Spinal cord (tissue), 3 donors: ENCODE measurements around a stretch of chr14.

DNA sequence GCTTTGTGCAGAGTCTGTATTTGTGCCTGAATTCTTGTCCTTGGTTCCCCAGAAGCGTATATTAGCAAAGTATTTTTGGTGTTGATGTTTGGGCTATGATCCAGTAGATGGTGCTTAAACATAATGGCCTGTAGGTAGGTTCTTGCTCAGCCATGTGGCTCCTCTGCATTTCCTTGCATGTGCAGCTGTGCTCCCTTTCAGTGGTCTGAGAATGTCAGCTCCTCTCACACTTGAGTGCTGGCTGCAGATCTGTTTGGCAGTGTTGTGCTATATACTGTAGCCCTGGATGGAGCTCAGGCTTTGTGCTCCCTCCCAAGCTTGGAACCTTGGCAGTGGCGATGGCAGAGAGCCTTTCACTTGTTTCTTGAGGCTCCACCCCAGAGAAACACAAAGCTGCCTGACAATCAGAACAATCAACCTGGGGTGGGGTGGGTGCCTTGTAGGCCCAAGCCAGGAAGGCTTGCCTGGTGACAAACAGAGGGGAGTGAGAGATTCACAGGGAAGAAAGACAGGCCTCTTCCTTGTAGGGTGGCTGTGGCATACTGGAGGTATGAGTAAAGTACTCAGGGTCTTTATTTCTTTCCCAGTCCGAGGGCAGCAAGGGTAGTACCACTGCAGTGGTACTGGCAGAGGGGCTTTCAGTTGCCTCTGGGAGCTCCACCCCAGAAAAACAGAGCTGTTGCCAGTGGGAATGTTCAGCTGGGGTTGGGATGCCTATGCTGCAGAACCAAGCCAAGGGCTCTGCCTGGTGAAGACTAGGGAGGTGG is 255.3 kb downstream of the RAD51B start:
- PRO-cap = no peak
- RAMPAGE, long total RNA = no peak

DNA sequence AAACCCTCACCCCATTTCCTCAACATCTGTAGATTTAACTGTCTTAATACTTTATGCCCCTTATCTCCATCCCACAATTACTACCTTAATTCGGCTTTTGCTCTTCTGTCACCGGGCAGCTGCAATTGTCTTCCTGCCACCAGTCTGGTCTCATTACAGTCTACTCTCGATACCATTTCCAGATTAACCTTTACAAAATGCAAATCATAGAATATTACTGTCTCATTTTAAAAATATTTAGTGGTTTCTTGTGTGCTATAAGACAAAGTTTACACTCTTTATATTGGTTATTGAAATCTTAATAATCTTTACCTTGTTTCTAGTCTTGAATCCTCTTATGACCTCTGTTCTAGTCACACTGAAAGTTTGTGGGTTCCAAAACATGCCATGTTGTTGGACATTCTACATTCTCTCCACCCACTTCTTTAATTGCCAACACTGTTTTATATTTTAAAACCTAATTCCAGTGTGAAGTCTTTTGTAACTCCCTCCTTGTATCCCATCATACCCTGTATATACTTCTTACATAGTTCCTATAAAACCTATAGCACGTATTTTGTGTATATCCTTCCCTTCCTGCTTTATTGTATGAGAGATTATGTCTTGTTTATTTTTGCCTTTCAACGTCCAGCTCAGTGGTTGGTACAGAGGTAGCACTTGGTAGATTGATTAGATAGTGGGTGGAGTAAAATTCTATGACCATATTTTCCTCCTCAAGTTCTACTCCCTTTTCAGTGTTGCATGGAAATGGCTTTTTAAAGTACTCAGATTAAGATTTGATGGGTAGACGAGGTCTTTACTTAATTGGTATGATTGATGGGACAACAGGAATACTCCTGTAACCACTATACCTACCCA is 347.5 kb downstream of the RAD51B start:
- PRO-cap = no peak
- RAMPAGE, long total RNA = no peak

DNA sequence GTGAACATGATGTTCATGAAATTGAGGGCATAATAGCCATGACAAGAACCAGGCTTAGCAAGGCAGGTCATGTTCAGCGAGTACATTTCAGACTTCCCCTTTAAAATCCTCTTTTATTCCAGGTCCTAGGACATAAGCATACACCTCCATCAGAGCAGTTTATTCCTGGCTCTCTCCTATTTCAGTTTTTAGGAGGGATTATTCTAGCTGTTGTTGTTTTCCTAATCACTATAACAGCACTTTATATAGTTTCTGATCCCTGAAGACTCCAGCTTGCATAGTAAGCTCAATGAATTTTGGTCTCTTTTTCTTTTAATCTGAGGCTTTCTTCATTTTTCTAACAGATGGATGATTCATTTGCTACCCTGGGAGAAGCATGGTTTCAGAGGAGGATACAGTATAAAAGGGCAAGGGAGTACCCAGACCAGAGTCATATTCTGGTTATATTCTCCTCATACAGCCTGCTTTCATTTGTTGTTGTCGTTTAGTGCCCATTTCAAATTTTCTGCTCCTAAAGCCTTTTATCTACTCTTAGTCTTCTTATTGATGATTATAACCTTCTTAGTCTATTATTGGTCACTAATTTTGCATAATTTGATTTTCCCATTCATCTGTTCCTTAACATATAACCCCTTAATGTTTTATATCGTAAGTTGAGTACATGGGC is 349.4 kb downstream of the RAD51B start:
- PRO-cap = no peak
- RAMPAGE, long total RNA = no peak

- PRO-cap = no peak
- RAMPAGE, long total RNA = no peak
Measured at GRCh38 chr14:68198510-68199388, 379.2 kb downstream of the RAD51B start.

DNA sequence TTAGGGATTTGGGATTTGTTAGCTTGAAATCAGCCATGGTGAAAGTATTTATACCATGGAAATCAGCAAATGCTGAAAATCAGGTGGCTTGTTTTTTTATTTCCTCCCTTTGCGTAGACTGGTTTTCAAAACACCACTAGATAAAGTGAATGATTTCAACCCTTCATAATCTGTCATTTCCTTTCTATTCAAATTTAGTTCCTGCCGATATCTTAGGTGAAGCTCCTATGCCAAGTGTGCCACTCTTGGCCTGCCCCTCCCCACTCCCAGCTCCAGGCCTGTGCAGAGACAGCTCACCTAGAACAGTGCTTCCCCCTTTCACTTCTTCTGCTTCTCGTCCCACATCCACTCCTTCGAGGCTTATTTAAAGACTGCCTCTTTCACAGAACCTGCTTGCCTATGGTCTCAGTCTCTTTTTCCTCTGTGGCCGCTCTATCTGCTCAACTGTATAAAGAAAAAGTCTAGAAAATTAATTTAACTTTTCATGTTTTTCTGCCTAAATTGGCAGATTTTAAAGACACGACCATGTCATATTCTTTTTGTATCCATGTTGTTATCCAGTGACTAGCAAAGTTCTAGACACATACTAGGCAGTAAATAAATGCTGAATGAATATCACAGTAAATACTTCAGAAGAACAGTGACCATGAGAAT is 473.9 kb downstream of the RAD51B start:
- PRO-cap = no peak
- RAMPAGE, long total RNA = no peak

- PRO-cap = no peak
- RAMPAGE, long total RNA = no peak
Measured at GRCh38 chr14:68307843-68308239, 485.0 kb downstream of the ZFP36L1 start.

DNA sequence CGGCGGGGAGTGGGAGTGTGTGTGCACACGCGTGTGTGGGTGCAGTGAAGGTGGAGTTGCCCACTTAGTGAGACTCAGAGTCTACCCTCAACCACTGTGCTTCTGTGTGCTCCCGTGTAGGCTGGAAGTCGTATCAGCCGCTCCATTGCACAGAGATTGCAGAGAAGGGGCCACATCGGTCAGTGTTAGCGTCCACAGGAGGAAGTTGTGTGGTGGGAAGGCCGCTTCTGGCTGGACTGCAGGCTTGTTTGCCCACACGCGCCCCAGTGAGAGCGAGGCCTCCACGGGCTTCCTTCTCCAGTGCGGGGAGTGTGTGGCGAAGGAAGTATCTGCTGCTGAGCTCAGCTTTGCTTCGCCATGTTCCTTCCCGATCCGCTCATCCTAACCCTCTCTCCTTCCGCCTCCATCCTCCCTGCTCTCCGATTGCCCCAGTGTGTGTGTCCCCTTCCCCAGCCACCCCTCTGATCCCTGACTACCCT is 429.1 kb downstream of the ZFP36L1 start:
- PRO-cap = no peak
- RAMPAGE, long total RNA = no peak

- PRO-cap = no peak
- RAMPAGE, long total RNA = no peak
Measured at GRCh38 chr14:68401720-68402169, 391.1 kb downstream of the ZFP36L1 start.

DNA sequence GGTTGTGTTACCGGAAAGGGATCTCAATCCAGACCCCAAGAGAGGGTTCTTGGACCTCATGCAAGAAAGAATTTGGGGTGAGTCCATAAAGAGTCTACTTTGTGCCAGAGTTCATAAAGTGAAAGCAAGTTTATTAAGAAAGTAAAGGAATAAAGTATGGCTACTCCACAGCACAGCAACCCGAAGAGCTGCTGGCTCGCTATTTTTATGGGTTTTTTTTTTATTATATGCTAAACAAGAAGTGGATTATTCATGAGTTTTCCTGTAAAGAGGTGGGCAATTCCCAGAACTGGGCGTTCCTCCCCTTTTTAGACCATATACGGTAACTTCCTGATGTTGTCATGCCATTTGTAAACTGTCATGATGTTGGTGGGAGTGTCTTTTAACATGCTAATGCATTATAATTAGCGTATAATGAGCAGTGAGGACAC is 372.6 kb downstream of the ZFP36L1 start:
- PRO-cap = no peak
- RAMPAGE, long total RNA = no peak

GRCh38 chr14:68501701-68502267 is 291.1 kb downstream of the ZFP36L1 start:
- PRO-cap = no peak
- RAMPAGE, long total RNA = no peak

DNA sequence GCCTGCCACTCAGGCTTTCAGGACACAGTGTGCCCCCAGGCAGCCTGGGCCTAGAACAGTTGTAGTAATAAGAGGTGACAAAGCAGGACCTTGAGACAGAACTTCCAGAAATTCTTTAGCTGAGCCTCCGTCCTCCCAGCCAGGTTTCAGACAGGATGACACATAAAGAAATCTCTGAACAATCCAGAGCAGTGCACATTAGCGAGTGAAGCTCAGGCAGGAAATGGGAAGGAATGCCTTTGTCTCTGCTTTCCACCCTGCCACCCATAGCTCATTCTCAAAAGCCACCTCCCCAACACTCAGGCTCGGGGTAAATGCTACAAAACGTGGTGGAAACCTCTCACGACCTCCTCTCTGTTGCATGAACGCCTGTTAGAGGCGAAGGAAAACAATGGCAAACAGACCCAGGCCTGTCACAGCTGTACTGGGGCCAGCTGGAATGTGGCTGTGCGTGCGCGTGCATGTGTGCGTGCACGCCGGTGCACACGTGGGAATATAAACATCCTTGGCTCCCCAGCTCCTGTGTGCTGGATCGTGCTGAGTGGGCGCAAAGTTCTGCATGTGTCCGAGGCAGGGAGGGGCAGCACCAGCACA is 286.7 kb downstream of the ZFP36L1 start:
- PRO-cap = no peak
- RAMPAGE, long total RNA = no peak

DNA sequence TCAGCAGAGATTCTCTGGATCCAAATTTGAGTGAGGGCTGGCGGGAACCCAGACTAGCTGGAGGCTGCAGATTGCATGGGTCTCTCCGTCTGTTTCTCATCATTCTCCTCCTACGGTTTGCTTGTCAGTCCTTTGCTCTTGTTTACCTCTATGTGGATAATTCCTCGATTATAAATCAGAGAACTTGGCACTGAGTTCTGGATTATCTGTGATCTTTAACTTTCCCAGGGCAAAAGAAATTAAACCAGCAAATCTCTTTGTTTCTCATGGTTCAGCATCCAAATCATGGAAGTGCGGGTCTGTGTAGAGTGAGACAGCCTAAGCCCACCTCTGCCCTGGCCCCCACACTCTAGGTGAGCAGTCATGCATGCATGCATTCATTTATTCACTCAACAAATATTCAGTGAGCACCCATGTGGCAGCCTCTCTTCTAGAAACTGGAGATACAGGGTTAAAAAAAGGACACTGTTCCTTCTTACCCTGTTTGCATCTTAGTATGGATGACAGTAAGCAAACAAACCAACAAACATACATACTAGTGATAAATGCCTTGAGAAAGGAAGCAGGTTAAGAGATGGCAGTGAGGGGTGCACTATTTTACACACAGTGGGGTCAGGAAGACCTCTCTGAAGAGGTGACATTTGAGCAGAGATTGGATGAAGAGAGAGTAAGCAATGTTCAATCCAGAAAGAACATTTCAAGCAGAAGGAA is 280.5 kb downstream of the ZFP36L1 start:
- PRO-cap = no peak
- RAMPAGE, long total RNA = no peak

DNA sequence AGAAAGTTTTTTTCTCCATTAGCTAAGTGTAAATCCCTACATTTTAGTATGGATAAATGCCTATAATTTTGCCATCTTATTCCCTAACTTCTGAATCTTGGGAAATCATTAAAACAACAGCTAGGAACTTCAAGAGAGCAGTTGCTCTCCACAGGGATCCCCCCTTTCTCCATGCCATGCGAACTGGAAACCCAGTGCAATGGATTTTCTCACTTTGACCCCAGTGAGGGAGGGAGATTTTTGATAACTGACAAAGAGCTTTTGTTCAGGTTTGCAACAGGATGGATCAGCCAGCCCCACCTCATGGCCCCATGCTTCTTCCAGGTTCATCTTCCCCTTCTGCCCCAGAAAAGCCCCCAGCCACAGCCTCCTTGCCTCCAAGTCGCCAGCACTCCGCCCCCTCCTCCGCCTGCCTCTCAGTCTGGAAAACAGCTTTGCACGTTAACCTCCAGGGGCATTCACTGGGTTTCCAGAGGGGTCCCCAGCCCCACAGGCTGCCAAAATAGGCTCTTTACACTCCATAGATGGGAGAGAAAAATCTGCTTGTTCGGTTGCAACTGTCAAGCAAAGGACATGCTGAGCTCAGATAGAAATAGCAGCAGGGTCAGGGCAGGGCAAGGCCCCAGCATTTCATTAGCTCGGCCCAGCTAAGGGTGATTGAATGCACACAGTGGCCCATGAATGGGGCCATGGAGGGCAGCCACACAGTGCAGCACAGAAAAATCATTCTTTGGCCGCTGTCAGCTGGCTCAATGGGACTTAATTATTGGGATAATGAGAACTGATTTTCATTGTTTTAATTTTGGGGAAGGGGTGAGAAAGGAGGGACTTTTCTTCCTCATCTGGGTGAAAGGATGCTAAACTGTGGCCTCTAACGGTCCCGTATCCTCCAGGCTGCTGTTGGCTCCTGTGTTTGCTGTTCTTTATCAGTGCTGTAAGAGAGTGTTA is 253.6 kb downstream of the ZFP36L1 start:
- PRO-cap = no peak
- RAMPAGE, long total RNA = no peak

DNA sequence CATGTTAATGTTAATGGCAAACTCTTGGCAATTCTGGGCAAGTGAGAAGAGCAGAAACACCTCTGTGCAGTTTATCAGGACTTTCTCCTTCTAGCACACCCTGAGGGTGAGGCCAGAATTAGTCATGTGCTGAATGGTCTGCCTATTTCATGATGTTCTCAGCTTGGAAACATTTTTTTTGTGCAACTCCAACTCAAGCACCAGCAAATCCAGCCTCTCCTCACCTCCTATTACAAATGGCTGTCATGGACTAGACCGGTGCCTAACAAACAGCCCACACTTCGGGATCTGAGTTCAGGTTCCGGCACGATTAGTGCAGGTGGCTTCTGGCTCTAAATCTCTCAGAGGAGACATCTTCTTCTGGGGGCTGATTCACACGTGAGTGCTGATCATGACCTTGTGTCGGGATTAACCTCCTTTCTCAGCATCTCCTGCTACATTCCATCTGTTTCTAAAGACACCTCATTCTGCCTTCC is 246.0 kb downstream of the ZFP36L1 start:
- PRO-cap = no peak
- RAMPAGE, long total RNA = no peak

DNA sequence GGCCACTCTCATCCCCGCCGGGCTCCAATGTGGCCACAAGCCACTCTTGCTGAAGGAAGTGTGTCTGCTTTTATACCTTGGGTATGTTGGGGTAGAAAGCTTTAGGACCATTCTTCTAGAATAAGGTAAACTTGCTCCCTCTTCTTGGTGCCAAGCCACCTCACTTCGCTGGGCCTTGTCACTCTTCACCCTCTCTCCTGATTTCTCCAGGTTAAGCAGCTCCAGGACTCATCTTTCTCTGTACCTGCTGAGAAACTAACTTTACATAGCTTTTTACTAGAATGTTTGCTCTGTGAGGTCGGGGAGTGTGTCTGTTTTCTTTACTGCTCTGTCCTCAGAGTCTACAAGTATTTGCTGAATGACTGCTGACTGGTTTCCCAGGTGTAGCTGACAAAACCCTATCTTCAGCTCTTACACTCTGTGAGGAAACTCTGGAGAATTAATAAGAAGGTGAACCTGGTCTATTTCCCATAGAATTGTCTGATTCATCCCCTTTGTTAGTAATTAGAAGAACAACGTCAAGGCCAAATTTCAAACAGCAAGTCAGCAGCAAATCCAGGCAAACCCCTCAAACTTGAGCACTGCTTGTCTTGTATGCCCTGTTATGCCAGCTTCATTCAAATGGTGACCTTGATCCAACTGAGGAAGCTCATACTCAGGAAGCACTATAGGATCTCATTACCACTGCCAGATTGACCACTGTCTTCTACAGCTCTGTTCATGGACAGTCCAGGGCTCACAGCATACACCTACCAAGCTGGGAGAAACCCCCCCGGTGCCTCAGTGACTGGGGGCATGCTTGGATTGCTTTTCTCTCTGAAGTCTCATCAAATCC is 226.8 kb downstream of the ZFP36L1 start:
- PRO-cap = no peak
- RAMPAGE, long total RNA = no peak

DNA sequence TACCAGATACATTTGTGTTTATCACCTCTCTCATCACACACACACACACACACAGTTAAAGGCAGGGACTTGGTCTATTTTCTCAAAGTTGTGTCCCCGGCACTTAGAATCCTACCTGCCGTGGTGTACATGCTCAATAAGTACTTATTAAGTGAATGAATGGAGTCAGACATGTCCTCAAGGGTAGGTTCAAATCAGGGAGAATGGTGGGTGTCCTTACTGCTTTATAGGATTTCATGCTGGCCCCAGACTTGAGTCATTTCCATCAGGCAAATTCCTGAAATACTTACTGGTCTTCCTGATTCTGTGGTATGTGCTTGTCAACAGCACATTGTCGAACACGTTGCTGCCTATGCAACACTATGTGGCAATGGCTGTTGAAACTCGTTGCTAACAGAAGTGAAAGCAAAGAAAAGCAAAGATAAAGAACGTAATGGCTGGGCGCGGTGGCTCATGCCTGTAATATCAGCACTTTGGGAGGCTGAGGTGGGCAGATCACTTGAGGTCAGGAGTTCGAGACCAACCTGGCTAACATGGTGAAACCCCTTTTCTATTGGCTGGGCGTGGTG is 215.1 kb downstream of the ZFP36L1 start:
- PRO-cap = no peak
- RAMPAGE, long total RNA = no peak

GRCh38 chr14:68584072-68584426 is 208.8 kb downstream of the ZFP36L1 start:
- PRO-cap = no peak
- RAMPAGE, long total RNA = no peak

GRCh38 chr14:68626884-68627770 is 165.7 kb downstream of the ZFP36L1 start:
- PRO-cap = no peak
- RAMPAGE, long total RNA = no peak

DNA sequence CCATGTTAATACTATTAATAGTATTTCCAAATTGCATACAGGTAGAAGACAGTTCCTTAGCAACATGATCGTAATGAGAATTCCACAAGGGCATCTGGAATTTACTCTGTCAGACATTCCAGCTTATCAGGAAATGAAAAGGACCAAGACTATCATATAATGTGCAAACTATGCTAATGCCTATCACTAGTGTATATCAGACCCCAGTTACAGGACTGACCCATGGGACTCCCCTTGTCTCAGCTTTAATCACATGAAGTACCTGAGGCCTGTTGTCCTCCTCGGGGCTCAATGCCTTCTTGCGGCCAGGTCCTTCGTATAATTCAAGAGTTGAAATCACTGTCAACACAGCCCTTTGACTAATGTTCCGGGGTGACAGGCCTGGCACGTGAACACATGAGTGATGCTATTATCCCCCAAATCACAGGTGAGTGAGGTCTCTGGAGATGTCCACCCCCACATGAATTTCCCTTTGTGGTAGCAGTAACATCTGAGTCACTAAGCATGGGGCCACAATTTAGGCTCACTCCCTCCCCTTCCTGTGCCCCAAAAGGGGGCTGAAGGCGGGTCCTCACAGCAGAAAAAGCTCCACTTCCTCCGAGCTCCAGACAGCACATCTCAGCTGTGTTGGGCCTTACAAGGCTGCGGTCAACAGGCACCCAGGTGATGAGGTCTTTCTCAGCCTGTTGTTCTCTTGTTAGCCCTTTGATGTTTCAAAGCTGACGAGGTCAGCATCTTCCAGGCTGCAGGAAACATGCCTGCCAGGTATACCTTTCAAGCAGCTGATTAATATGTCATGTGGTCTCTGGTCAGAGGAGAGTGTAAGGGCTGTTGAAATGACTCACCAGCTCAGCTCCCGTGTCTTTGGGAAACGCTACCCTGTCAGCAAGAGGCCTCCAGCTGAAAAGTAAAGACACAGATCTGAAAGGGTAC is 107.5 kb downstream of the ZFP36L1 start:
- PRO-cap = no peak
- RAMPAGE, long total RNA = no peak

DNA sequence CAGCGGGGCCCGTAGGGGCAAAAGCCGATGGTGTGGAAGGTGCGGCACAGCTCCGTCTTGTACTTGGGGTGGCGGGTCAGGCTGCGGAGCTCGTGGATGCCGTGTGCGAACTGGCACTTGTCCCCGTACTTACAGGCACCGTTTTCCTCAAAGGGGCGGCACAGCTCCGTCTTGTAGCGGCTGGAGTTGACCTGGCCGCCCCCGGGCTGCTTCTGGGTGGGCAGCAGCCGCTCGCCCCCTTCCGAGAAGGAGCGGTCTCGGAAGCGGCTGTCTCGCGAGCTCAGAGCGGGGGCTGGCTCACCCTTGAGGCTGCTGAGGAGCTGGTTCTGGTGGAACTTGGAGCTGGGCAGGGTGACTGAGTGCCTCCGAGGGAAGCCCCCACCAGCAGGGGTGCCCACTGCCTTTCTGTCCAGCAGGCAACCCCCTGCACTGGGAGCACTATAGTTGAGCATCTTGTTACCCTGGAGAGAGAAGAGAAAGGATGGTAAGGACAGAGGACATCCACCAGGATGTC is 2.8 kb downstream of the ZFP36L1 start:
- PRO-cap = no peak
- RAMPAGE, long total RNA = no peak